ENCODE measurements around a stretch of chr5.

- PRO-cap, result no peak
- RRBS, result no CpG with 5 or more reads among the region's 11 CpGs
Observed at GRCh38 chr5:43054060-43054842, 14.1 kb upstream of the ANXA2R start.

- PRO-cap, result no peak
- RRBS, result no CpG with 5 or more reads among the region's 4 CpGs
Observed at GRCh38 chr5:43287607-43288845, 25.2 kb downstream of the HMGCS1 start.

DNA sequence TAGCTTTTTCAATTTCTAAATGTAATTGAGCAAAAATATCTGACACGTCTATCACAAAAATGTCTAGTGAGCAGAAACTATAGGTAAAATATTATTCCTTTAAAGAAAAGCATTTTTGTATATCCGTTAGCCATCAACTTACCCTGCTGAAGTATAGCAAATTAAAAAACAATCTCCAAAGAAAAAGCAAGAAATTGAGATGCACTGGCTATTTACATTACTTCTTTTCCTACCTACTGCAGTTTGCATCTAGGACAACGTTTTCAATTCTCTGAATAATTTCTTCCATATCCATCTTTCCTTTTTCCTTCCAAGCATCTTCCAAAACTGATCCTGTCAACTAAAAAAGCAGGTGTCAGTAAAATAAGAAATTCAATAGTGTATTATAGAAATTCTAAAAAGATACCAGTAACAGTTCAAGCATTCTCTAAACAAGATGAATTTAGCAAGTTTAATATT, 20.4 kb upstream of the C5orf34 start:
- PRO-cap, result no peak
- RRBS, result no CpG with 5 or more reads among the region's 3 CpGs

GRCh38 chr5:43538524-43539155, 18.2 kb downstream of the PAIP1 start:
- PRO-cap, result no peak
- RRBS, result no CpG with 5 or more reads among the region's 6 CpGs

DNA sequence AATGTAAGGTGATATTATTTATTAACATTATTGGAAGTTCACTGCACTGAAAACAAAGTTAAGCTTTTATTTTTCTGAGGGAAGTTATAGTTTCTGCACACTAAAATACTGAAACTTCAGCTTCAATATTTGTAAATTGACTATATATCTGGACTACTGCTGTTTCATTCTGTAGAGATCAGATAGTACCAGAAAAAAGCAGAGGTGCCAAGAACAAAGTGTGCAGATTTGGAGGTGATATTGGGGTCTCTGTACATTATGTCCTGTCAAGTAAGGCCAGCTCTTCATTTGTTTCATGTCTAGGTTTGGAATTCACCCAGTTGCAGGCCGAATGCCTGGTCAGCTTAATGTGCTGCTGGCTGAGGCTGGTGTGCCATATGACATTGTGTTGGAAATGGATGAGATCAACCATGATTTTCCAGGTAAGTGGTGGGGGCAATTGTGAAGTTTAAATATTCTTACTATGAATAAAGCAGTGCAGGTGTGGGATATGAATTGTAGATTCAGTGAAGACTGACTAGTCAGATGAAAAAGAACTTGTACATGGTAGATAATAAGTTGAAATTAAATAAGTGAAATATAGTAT, 96.9 kb downstream of the NNT start:
- PRO-cap, result no peak
- RRBS, result no CpG with 5 or more reads among the region's 1 CpG

DNA sequence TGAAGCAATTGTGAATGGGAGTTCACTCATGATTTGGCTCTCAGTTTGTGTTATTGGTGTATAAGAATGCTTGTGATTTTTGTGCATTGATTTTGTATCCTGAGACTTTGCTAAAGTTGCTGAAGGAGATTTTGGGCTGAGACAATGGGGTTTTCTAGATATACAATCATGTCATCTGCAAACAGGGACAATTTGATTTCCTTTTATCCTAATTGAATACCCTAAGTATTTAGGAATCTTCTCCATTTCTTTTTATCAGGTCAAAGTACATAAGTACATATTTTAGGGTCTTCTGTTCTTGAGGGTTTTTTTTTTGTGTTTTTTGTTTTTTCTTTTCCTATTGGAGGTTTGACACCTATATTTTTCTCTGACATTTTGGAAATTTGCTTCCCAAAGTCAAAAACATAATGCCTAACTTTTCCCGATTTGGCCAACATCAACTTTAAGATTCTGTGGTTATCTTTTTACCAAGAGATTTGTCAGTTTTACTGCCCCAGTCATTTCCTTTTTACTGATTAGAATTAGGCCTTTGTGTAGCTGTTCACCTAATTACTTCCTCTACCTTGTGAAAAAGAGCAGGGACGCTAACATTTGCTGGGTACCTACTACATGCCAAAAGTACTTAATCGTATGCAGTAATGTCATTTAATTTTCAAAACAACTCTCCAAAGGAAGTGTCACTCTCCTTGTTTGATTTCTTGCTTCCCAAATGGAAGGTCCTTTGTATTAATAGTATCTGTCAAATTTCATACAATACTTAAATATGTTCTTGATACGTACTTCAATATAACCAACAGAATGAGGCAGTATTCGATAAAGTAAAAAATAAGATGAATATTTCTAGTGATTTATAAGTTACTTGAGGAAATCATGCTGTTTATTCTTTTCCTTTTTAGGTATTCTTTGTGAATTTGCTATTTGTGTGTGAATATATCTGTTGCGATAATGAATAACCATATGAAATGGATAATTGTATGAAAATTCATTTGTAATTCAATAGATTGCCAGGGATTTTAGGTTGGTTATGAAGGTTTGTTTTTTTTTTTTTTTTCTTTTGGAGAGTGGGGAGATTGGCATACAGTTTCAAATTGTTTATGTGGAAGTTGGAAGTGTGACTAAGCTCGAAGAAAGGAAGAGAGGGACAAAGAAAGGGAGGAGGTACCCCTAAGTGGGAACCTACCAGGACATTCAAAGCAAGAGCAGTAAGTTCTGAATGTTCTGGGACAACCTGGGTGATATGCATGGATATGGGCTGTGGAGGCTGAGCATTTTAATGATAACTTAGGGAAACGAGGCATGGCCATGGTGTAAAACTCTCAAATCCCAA, 18.0 kb downstream of the MRPS30 start:
- PRO-cap, result no peak
- RRBS, result no CpG with 5 or more reads among the region's 8 CpGs

DNA sequence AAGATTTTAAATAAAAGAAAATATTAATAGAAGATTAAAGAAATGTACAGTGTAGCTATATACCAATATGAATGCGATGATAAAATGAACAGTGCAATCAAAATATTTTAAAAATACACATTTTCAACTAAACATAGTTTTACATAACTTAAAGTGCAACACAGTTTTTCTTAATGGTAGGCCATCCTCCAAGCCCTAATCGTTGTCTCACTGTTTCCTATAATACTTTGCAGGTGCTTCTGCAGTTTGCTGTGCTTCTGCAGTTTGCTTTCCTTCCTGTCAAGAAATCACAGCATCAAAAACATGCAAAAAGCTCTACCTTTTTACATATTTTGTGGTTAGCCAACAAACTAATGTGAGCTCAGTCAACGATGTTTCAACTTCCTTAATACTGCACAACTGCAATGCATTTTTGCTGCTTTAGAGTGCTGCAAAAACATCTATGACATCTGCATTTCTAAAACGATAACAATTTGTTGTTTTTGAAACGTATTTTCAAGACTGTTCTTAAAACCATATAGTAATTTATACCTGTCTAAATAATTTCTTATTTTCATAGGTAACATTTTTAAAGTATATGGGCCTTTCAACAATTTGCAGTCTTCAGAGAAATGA, 25.2 kb downstream of the EMB start:
- PRO-cap, result no peak
- RRBS, result no CpG with 5 or more reads among the region's 5 CpGs

DNA sequence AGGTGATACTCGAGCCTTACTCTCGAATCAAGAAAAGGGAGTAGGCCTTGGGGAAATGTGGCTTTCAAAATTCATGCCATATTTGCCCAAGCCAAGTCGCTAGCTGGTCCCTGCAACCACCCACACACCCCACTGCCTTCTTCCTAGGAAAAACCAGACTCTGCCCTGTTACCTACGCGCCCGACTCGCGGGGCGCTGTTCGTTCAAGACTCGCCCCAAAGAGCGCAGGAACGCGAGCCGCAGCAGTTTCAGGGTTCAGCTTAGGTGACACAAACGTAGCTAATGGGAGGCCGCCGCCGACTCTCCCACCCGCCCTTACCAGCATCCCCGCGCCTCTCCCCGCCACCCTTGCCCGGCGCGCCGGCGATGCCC, 503 bp downstream of the EMB start:
- PRO-cap, result bidirectional peak, plus-strand start at position 245 of the sequence, minus-strand start at position 134 of the sequence
- RRBS, result no CpG with 5 or more reads among the region's 28 CpGs

DNA sequence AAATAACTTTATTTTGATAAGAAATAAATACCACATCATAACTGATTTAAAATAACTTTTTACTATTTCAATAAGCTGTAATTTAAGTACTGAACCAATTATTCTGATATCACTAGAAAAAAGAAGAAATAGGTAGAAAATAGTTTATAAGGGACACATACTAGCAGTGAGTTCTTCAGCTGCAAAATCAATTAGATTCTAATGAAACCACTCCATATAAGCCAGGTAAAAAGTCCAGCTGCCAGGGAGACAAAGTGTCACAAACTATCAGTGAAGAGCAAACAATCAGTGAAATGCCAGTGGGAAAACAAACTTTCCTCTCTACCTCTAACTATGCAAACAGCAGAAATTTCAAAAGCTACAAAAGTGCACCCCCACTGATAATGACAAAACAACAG, 637.3 kb upstream of the ITGA1 start:
- PRO-cap, result no peak

DNA sequence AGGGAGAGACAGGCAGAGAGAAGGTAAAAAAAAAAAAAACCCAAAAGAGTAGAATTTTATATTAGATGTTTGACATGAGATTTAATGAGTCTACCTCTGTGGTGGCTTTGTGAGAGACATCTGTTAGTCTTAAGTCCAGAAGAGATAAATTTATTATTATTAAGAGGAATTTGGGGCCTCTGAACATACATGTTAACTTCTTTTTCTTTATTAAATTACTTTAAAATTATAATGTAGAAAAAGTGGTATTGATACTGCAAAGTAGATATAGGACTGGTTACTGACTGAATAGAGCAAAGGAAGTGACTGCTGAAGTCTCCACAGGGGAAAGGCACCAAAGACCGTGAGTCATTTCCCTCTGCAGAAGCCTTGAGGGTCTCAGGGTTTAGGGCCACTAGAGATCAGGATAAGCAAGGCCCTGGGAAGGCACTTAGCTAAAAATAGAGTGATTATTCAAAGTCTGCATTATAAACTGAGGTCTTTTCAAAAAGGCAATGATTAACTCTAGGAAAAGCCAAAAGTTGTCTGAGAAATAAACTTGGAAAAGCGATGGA, 44.8 kb upstream of the ITGA1 start:
- PRO-cap, result no peak
- RRBS, result no CpG with 5 or more reads among the region's 2 CpGs

DNA sequence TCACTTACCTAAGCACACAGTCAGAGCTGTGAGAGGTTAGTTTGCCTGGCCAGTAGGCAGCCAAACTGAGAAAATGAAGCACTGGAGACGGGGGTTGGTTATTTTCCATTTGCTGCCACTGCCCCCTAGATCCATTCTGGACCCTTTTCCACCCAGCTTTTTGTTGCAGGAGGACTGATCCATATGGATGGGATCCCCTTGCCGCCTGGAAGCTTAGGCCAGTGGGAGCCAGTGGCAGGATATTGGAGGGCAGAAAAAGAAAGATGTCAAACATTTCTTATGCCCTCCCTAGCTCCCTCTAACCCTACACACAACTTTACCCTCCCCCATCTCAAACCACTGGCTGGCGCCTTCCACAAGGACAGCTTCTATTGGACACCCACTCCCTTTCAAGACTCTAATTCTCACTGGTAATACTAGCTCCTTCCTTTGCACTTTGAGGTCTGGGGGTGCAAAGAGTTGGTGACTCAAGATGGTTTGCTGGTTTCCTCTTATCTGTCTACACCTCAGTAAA, 11.7 kb upstream of the ITGA1 start:
- PRO-cap, result no peak
- RRBS, result no CpG with 5 or more reads among the region's 3 CpGs

GRCh38 chr5:52800636-52801269, 13.0 kb downstream of the ITGA1 start:
- PRO-cap, result bidirectional peak, plus-strand start at chr5:52801024, minus-strand start at chr5:52800819
- RRBS, result no CpG with 5 or more reads among the region's 15 CpGs

DNA sequence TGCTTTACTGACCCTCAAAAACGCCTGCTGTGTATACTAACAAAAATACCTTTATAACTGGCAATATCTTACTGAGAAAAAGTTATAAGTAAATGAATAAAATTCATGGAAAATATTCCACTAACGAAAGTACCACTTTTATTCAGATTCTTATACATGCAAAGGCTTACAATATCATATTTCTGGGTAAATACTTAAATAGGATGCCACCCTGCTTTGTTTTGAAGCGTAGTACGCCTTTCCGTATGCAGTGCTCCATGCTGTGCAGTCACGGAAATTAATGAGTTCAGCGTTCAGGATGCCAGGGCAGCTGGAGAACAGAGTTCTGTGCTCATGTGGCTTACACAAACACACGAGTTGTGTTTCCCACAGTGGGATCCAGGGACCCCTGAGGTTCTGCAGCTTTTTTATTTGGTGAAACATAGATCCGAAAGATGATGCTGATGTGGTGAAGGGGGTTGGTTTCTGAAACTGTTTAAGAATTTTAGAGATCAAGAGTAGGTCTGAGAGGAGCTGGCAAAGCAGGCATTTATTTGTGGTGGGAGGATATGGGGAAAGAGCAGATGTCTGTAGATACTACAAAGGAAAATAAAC, 52.5 kb downstream of the ITGA1 start:
- PRO-cap, result no peak
- RRBS, result no CpG with 5 or more reads among the region's 9 CpGs

GRCh38 chr5:52876392-52876948, 88.8 kb downstream of the ITGA1 start:
- PRO-cap, result unidirectional peak, minus-strand start at chr5:52876520
- RRBS, result no CpG with 5 or more reads among the region's 4 CpGs

DNA sequence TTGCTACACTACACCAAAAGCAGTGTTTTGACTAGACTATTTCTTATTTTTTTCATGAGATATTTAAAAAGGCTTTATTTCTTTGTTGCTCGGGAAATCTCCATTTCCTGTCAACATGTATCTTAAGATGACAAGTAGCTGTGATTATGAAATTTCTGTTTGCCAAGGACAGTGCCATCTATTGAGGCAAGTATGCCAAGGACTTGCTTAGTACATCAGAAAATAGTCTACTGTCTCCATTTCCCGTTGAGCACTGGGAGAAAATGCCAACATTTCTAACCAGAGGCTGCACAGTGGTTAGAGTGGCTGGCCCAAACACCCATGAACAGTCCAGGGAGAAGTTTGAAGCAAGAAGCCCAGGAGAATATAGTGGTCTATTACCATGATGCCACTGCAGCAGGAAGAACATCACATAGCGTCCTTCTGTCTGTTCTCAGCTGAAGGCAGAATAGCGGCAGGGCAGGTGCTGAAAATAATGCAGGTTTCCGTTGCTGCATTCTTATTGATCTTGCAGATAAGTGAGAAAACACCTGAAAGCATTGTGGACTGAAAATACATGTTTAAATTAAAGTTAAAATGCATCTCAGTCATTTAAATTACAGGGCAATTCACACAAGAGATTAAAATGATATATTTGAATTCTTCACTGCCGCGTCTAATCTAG, 93.2 kb upstream of the ITGA2 start:
- PRO-cap, result no peak
- RRBS, result no CpG with 5 or more reads among the region's 7 CpGs

GRCh38 chr5:54003986-54004315, 306.4 kb downstream of the ARL15 start:
- PRO-cap, result no peak
- RRBS, result no CpG with 5 or more reads among the region's 7 CpGs

DNA sequence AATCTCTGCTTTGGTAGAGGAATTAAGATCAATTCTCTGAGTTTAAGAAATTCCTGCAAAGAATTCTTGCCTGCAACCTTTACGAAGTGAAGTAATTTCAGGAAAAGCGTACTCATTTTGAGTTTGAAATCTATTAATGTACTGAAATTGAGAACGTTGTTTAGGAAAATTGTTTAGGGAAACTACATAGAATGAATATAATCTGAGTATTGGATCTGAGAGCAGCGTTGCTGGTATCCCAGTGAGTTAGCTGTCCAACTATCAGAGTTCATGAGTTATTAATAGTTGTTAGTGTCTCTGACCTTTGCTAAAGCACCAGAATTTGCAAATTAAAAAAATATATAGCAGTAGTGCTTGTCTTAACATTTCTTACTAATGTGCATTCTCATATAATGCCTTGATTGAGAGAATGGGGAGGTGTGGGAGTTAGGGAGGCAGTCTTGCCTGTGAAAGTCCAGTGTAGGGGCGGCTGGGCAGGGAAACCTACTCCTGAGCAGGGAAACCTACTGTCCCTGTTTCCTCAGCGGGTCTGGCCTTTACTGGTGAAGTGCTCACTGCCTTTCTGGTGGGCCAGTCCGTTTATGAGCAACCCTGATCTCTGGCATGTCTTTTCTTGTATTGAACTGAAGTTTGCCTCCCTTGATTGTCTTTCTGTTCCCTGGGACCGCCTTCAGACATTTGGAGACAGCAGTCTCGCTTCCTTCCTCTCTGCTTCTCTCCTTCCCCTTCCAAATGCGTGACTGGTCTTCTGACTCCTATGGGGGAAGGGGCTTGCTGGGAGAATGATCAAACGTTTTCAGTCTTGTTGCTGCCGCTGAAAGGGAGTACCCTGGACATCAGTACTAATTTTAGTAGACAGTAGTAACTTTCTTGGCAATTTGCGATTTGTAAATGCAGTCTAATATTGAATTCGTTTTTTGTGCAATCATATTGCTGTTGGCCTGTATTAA, 2.8 kb downstream of the SNX18 start:
- PRO-cap, result unidirectional peak, plus-strand start at position 457 of the sequence; bidirectional peak, plus-strand start at position 758 of the sequence, minus-strand start at position 680 of the sequence
- RRBS, result no CpG with 5 or more reads among the region's 14 CpGs

- PRO-cap, result no peak
- RRBS, result no CpG with 5 or more reads among the region's 3 CpGs
Observed at GRCh38 chr5:54522140-54522593, 4.6 kb downstream of the SNX18 start.

GRCh38 chr5:54523976-54524538, 6.5 kb downstream of the SNX18 start:
- PRO-cap, result no peak
- RRBS, result no CpG with 5 or more reads among the region's 8 CpGs

DNA sequence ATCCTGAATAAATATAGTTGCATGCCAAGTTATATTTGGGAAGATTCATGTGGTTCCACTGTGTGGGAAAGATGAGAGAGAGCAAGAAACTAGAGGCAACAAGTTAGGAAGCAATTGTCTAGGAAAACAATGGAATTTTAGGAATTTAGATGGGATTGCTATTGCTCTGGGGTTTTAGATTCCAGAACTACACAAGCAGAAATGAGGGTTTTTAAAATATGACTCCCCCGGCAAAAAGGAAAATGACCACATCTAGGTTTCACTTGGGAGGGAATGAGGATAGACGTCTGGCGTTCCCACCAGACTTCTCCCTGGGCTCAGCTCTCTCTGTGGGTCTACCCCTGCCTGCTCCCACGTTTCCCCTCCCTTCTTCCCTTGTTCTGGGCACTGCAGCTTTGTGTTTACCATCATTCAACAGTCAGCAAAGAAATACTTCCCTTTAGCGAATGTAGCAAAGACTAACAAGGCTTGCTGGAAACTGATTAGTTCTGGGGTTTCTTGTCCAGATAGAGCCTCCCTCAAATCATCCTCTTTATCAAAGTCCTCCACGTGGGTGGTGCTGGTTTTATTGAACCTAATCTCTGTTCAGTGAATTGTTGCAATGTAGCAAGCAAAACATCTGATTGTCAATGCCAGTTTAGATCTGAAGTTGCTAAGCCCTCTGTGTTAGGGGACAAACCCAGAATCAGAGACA, 63.8 kb downstream of the SNX18 start:
- PRO-cap, result no peak
- RRBS, result no CpG with 5 or more reads among the region's 6 CpGs

All from kidney (tissue), 2 donors.